Mesenchymal stem cell of Wharton's jelly (primary cell): ENCODE measurements around a stretch of chr22.

DNA sequence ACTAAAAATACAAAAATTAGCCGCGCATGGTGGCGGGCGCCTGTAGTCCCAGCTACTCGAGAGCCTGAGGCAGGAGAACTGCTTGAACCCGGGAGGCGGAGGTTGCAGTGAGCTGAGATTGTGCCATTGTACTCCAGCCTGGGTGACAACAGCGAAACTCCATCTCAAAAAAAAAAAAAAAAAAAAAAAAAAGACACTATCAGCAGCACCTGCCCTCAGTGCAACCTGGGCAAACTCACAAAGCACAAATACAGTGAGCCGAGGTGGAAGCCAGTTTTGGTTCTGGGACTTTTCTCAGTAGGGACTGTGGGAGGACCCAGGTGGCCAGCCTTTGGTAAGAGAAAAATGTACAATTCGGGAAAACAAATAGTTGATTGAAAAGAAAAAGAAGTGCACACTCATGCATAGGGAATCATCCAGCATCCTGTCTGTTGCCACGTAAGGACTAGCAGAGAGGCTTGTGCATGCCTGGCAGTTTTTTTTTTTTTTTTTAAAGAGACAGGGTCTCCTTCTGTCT is 37.0 kb downstream of the TPST2 start:
- CAGE, long polyA plus RNA, result no peak

- CAGE, long polyA plus RNA, result no peak
Measured at GRCh38 chr22:26555456-26555813, 34.5 kb downstream of the TPST2 start.

DNA sequence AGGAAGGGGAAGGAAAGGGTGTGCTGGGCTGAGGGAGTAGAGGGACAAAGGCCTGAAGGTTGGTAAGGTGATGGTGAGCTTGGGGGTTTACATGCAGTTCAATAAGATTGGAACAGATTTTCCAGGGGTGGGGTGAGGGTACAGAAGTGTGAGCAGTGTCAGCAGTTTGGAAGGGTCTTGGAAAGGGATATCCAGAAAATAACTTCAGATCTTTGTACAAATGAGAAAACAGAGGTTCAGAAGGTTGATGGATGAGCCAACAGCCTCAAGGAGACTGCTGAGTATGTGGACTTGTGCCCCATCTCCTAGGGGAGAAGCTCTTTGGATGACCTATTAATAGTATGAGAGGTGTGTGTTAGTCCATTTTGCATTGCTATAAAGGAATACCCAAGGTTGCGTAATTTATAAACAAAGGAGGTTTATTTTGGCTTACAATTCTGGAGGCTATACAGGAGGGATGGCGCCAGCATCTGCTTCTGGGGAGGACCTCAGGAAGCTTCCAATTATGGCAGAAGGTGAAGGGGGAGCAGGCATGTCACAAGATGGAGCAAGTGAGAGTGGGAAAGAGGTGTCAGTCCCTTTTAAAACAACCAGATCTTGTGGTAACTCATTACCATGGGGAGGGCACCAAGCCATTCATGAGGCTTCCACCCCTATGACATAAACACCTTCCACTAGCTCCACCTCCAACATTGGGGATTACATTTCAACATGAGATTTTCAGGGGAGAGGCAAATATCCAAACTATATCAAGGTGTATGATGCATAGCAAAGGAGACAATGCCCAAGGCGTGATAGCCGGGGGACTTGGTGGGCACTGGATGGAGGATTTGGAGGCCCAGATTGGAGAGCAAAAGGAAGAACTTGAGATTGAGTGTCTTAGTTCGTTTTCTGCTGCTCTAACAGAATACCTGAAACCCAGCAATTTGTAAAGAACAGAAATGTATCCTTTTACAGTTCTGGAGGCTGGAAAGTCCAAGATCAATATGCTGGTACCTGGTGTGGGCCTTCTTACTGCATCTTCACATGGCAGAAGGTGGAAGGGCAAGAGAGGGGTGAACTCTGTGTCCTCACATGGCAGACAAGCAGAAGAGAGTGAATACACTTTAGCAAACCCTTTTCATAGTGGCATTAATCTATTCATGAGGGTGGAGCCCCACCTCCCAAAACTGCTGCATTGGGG is 105.5 kb downstream of the CRYBA4 start:
- CAGE, long polyA plus RNA, result no peak

- CAGE, long polyA plus RNA, result no peak
Measured at GRCh38 chr22:26740133-26740810, 118.5 kb downstream of the CRYBA4 start.

- CAGE, long polyA plus RNA, result no peak
Measured at GRCh38 chr22:26840285-26840894, 218.6 kb downstream of the CRYBA4 start.

DNA sequence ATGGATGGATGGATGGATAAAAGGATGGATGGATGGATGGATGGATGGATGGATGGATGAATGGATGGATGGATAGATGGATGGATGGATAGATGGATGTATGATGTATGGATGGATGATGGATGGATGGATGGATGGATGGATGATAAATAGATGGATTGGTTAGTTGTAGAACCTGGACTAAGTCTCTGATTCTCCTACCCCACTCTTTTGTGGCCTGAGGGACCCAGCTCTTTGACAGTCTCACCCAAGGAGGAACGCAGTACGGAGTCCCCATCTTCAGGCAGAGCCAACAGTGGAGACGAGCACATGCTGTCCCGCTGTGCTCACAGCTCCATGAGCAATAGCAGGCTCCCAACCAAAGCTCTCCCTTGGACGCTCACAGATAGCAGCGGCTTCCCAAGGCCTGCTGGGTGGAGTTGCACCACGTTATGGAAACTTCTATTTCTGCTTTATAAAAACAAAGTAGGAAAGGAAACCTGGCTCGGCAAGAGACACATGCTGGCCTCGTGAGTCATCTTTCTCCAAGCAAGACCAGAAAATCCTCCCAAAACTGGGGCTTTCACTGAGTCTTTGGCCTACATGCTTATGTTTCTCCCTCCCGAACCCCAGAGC is 483.7 kb downstream of the CRYBA4 start:
- CAGE, long polyA plus RNA, result no peak

DNA sequence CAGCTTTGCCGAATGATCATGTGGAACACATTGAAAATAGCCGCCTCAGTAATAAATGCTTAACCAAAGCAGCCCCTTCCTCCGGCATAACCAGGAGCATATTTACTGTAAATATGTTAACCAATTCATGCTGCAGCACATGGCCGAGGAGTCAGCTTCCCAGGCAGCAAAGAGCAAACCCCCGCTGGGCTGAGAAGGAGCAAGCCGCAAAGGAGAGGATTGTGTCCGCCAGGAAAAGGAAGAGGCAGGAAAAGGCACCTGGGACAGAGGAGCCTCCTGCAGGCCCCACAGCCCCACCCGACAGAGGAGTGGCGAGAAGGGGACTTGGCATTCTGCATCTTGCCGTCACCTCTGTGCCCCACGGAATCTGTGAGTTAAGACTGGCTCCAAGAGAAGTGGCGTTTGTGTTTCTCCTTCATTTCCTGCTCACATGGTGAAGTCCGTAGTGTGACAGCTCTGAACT is 489.9 kb downstream of the MN1 start:
- CAGE, long polyA plus RNA, result no peak

DNA sequence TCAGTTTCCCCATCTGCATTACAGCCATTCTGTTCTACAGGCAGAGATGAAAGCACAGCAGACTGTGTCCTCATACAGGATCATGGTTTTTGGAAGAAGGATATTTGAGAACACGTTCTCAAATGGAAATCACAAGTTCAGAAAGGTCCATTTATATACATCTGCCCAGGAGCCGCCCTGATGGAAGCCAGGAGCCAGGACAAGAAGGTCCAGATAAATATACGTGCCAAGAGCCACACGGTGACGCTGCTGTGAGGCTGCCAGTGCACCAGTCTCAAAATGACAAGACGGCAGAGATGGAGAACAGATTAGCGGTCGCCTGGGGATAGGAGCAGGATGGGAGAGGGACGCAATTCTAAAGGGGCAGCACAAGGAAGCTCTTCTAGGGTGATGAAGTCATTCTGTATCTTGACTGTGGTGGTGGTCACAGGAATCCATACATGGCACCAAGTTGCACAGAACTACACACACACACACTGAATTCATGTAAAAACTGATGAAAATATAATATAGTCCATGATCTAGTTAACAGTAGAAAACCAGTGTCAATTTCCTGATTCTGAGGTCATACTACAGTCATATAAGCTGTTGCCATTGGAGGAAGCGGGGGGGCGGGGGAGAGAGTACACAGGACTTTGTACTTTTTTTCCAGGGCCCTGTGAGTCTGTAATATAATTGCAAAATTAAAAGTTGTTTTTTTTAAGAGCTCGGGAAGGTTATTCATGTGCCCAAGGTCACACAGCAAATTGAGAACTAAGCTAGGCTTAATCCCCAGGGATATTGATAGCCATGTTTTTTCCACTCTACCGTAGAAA is 312.6 kb downstream of the MN1 start:
- CAGE, long polyA plus RNA, result no peak

GRCh38 chr22:27636919-27637727 is 164.4 kb downstream of the MN1 start:
- CAGE, long polyA plus RNA, result no peak

GRCh38 chr22:27794149-27794712 is 7.3 kb downstream of the MN1 start:
- CAGE, long polyA plus RNA, result no peak

DNA sequence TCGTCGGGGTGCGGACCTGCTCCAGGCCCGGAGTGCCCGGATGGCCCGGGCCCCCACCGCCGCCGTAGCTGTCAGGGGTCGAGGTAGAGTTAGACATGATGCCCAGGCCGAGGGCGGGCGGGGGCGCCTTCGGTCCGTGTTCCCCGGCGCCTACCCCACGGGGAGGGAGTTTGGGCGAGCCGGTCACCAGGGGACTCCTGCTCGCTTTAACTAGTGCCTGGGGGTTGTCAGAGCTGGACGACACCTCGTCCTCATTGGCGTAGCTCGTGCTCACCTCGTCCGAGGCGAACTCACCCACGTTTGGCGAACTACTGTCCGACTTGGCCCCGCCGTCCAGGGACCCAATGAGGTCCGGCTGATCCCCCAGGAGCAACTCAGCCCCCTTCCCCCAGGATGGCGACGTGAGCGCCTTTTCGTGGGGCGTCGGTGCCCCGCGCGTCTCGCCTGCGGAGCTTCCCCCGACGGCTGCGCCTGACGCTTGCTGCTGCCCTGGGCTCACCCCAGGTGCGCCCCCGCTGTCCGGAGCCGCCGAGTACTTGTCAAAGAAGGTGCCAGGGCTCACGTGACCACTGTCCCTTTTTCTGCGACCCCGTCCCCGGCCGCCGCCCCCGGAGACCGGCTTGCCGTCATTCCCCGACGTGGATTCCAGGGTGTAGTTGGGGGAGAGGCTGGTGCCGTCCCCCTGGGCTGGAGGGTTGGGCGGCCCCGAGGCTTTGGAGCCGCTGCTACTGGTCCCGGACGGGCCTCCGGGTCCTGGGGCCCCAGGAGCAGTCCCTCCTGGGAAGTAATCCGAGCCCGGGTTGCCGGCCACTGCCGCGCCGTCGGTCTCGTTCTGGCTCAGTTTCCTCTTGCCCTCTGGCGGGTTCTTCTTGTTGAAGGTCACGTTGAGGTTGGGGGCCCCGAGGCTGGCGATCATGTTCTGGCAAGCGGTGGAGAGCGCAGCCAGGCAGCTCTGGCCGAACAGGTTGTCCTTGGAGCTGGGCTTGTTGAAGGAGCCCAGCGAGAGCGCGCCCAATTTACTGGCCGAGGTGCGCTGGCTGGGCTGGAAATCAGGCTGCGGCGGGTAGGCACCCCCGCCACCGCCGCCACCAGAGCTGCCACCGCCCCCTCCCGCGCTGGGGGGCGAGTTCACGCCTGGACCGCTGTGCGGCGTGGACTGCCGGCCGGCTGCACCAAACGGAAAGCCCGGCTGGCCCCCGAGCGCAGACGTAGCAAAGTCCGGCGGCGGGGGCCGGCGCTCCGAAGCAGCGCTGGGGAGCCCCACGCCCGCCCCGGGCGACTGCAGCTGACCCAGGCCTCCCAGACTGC is 4.0 kb downstream of the MN1 start:
- CAGE, long polyA plus RNA, result no peak

GRCh38 chr22:27801274-27801671 is 283 bp downstream of the MN1 start:
- CAGE, long polyA plus RNA, result no peak

GRCh38 chr22:27870343-27871142 is 48.5 kb downstream of the PITPNB start:
- CAGE, long polyA plus RNA, result no peak

GRCh38 chr22:27881326-27881988 is 37.6 kb downstream of the PITPNB start:
- CAGE, long polyA plus RNA, result no peak

DNA sequence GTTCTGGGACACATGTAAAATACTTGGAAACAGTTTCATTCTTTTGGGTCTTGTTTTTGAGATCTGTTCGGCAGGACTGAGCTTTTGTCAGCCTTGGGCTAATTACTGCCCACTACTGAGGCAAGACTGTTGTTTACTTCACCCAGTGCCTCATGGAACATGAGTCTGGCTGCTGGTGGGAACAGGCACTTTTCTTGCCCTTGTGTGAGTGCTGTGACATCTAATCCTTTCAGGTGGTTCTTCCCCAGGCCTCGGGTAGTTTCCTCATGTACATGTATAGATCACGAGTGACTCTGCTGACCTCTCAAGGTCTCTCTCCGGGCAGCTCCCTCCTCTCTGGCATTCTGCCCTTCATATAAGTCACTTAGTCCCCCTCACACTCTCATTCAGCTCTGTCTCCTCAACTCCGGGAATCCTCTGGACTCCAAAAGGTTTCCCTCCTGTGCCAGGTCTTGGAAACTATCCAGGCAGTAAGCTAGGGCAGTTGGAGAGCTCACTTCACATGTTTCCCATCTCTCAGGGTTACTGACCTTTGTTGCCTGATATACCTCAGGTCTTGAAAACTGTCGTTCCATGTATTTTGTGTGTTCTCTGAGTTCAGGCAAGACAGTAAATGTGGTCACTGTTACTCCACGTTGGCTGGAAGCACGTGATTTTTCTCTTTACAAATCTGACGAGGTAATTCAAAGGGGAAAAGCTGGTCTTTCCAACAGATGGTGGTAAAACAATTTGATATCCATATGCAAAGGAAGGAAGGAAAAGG is 40.3 kb upstream of the PITPNB start:
- CAGE, long polyA plus RNA, result no peak

- CAGE, long polyA plus RNA, result no peak
Measured at GRCh38 chr22:27995999-27996817, 77.2 kb upstream of the PITPNB start.

DNA sequence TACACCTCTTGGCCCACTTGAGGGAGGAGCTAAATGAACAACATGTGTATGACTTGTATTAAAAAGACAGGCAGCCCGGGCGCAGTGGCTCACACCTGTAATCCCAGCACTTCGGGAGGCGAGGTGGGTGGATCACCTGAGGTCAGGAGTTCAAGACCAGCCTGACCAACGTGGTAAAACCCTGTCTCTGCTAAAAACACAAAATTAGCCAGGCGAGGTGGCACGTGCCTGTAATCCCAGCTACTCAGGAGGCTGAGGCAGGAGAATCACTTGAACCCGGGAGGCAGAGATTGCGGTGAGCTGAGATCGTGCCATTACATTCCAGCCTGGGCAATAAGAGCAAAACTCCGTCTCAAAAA is 336.3 kb upstream of the PITPNB start:
- CAGE, long polyA plus RNA, result no peak

DNA sequence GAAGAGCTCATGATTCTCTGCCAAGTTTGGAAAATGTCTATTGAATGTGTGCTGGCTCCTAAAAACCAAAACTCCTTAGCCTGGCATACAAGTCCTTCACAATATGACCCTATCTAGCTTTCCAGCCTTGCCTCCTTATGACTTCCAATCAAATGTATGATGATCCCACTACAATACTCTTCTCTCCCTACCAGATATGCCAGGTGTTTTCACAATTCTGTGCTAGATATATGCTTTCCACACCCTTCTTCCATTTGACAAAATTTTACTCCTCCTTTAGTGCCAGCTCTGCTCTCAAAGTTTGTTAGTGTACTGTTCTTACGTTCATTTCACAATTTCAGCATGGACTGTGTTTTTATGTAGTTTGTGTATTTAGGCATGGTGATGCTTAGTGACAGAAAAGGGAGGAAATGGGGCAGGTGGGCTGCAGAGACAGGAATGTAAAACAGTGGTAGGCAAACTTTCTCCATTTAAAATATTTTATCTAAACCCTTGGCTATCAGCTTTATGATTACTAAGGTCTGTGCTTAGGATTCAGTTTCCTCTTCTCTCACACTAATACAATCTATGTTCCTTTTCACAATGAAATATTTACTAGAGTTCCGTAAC is 267.2 kb downstream of the TTC28 start:
- CAGE, long polyA plus RNA, result no peak

DNA sequence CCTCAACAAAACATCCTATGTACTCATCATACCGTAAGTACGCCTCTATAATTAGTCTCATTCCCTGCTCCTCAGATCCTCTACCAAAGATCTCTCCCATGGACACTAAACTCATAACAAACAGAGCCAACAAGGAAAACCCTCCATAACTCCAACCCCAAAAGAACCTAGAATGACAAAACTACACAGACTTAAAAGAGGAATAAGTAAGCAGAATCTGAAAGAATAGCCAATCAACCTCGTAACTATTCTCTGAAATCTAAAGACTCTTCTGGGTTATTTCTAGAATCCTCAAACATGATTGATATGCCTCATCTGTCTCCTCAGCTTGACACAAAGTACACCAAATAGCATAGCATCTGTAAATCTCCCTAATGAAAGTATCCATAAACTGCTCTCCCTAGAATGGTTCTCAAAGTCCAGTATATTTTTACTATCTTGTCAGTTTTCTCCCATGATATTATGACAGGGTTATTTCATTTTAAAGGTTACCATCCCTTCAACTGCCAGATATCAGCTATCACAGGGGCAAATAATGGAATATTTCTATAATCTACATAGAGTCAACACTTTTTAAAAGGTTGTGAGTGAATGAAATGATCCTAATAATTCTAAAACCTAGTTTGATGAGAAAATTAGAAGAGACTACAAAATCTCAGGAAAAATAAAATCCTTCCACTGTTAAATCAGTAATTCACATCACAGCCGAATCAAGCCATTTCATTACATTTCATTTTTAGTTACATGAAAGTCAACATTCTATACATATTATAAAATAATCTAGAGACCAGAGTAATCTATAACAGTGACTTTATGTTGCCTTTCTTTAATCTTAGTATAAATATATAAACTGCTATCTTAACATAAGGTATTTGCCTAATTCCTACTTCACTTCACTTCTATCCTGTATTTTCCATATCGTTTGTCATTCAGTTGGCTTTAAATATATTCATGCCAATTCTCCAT is 194.8 kb downstream of the TTC28 start:
- CAGE, long polyA plus RNA, result no peak

DNA sequence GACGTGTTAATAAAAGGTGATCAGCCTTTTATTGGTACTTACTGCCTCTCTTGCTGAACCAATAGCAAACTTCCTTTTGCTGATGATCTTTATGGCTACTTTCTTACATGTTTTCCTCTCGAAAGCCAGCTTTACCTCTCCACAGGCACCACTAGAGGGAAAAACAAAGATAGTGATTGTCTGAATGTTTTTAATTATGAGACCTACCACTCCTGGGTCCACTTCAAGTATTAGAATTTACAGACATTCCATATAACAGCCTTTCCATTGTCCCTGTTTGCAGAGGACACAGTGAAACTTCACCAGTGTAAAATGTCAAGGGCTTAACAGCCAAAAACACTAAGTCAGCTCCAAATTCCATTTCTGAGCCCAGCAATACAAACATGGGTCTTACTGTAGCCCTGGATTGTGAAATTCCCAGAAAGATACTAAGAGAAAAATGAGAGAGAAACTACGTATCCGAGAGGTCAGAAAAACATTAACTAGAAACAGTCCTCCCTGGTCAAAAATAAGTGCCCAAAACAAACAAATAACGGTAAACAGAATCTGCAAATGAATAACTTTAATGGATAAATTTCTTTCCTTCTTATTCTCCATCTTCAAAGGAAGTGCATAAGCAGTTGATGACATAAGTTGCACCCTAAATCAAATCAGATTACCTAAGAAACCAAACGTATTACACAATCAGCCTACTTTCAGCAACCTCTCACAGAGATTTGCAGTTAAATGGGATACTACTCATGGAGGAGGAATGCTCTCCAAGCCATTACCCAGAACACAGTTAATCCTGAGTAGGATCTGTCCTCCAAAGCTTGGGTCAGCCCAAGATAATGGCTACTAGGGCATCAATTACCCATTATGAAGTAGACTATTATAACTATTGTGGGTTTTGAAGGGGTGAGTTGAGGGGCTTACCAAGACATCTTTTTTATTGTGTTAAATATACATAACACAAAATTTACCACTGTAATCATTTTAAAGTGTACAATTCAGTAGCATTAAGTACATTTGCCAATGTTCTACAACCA is 29.4 kb downstream of the CHEK2 start:
- CAGE, long polyA plus RNA, result no peak